Left cardiac atrium (tissue), 1 donor: Measurements from ENCODE around the gene ADGRE2.

DNA sequence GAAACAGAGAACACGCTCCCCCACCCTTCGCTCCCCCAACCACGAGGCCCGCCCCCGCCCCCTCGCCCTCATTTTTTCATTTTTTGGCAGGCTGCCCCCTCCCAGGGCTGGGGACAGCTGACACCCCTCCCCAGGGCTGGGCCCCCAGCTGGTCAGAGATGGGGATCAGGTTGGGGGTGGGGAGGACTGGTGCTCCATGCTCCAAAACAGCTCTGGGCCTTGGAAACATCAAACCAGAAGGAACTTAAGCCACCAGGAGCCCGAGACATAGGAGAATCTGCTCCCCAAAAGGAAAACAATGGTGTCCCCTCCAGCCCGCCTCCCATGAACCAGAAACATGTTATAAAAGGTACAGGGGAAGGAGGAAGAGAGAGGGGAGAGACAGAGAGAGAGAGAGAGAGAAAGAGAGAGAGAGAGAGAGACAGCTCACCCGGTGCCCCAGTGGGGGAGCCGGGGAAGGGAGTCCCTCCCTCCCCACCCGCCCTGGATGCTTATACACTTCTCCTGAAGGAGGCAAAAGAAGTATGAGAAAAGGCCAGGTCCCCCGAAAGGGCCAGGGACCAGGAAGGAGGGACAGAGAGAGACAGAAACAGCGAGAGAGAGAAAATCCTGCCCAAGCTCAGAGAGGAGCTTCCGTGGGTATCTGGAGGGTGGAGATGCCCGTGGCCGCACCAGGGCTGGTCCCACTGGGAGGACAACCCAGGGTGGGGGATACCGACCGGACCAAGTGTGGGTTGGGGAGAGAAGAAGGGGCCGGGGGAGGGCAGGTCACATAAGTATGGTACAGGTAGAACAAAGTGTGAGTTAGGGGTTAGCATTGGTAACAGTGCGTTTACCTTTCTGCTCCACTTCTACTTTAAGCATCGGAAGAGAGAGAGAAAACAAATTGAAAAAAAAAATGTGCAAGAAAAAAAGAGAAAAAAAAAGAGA lies 30.1 kb upstream of the ASF1B start:
- PRO-cap, result no peak

DNA sequence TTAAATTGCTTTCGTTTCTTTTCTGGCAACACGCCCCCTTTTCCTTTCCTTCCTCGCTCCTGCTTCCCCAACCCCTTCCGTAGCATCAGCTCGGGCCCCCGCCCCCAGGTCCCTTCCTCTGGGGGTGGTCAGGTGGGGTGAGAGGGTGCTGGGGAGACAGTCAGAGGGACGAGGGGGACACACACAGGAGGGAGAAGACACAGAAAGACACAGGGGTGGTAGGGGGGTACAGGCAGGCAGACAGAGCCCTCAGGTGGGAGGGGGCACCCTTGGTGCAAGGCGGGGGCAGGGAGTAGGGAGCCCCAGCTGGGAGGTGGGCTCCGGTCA lies 30.7 kb upstream of the ASF1B start:
- PRO-cap, result no peak

DNA sequence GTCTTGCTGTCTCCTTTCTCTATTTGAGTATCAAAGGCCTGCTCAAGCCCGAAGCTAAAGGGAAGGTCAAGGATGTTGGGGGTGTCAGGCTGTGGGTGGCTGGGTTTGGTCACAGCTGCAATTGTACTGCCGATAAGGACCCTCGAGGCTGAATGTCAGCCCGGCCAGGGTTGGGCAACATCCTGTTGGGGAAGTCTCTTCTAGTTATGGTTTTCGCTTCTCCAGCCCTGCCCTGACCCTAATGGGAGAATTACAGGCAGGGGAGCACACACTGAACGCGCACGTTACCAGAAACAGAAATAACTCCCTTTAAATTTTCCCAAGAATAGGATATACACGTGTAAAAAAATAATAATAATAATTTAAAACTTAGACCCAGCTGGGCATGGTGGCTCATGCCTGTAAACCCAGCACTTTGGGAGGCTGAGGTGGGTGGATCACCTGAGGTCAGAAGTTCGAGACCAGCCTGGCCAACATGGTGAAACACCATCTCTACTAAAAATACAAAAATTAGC lies 24.9 kb upstream of the ADGRE5 start:
- PRO-cap, result no peak

GRCh38 chr19:14377783-14378314 lies 3.4 kb upstream of the ADGRE5 start:
- PRO-cap, result no peak

DNA sequence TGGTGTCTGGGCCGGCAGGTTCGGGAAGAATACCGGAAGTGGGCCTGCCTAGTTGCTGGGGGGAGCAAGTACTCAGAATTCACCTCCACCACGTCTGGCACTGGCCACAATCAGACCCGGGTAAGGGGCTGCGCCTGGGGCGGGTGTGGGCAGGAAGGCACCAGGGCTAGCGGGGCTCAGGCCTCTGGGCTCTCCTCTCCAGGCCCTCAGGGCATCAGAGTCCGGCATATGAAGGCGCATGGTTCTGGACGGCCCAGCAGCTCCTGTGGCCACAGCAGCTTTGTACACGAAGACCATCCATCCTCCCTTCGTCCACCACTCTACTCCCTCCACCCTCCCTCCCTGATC lies 11.3 kb downstream of the DDX39A start:
- PRO-cap, result no peak

DNA sequence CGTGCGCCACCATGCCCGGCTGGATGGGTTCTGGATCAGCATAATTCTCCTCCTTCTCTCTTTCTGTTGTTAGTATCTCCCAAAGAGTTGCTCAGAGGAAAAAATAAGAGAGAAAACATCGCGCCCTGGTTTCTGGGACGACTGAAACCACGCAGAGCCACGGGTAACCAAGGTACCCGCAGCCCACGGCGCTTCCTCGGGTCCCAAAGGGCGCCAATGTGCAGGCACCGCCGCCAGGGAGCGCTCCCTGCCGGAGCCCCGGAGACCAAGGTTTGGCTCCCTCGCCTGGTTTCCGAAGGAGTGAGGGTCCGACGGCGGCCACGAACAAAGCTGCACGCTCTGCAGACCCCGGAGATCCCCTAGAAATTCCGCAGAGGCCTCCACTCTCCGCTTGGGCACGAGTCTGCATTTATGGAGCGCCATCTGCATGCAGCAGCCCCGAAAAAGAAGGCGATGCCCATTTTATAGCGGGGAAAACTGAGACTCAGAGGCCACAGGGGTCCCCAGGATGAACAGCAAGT lies 1.2 kb upstream of the PKN1 start:
- PRO-cap, result no peak

DNA sequence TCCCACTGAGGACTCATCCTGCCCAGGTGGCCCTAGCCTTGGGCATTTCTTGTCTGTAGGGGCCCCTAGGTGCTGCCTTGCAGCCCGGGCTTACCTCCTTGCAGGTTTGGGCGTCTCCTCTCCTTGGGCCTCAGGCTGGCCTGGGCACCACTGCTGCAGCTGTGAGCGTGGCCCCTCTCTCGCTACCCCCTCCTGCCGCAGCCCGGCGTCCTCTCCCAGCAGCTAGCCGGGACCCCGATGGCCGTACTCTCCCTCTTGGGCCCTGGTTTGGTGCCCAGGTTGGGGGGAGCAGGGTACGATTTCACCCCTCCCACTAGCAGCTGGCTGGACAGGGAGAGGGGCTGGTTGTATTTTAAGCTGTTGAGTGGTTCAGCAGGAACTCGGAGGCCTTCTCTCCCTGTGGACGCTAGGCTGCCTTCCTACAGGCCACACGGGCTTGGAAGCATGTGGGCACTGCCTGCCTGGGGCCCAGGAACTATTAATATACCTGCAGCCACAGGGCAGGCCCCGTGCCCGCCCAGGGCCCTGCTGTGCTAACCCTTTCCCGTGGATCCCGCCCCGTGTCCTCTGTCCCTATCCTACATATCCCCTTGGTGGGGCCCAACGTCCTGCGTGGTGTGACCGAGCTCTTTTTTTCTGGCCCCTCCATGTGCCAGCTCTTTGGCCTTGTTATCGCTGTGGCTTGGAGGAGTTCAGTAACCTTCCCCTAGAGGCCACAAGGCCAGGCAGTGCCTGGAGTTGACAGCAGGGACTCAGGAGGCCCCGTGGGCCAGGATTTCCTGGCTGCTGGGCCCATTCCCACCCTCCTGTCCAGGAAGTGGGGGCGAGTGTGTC lies 11.7 kb downstream of the NDUFB7 start:
- PRO-cap, result no peak

- PRO-cap, result no peak
Observed at GRCh38 chr19:14577129-14577699, 5.3 kb upstream of the NDUFB7 start.

DNA sequence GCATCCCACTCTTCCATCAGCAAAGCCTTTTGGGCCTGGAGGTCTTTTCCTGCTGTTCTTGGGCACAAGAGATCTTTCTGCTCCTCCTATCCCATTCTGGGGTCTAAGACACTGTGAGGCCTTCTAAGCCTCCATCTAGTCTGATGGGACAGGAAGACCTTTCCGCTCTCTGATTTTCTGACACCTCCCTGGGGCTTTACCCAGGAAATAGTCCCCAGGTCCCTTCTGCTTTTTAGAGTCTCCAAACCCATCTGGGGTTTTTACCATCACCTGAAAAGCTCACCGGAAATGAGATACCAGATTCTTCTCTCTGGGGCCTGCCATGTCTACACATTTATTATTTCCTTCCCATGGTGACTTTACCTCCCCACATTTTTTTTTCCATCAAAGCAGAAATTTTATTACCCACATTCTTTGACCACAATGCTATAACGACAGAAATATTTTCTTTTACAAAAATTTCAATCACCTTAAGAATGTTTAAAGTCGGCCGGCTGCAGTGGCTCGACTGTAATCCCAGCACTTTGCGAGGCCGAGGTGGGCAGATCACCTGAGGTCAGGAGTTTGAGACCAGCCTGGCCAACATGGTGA lies 21.2 kb downstream of the CLEC17A start:
- PRO-cap, result no peak

- PRO-cap, result no peak
Observed at GRCh38 chr19:14743148-14743985, 35.0 kb downstream of the ADGRE2 start.

DNA sequence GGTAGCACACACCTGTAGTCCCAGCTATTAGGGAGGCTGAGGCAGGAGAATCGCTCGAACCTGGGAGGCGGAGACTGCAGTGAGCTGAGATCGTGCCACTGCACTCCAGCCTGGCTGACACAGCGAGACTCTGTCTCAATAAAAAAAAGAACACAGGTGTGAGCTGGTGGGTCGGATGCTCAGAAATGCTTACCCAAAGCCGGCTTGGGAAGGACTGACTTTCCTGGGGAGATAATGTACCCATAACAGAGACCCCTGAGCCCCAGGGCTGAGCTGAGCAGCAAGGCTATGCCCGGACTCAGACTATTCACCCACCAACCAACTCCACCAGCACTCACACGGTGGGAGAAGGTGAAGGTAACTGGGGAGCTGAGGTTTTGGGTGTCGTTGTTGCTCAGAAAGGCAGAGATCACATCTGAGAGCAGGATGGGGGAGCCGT lies 23.0 kb downstream of the ADGRE2 start:
- PRO-cap, result no peak

DNA sequence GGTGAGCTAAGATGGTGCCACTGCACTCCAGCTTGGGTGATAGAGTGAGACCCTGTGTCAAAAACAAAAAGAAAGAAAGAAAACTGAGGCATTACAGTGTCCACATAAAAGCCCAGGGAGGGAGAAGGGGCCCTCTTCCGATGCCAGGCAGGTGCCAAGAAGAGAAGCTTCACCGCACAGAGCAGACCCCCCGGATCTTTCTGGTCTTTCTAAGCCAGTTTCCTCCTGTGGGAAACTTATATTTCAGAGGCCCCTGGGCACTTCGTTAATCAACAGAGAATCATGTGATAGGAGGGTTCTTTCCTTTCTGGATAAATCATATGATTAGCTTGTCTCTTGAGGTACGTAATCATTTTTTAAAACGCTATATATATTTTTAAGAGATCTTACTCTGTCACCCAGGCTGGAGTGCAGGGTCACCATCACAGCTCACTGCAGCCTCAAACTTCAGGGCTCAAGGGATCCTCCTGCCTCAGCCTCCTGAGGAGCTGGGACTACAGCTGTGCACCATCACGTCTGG lies at the start of gene ADGRE2:
Gene ADGRE2 (minus strand): TSS at position 211 of the 520 bp plus-strand sequence.
- PRO-cap, result no peak

DNA sequence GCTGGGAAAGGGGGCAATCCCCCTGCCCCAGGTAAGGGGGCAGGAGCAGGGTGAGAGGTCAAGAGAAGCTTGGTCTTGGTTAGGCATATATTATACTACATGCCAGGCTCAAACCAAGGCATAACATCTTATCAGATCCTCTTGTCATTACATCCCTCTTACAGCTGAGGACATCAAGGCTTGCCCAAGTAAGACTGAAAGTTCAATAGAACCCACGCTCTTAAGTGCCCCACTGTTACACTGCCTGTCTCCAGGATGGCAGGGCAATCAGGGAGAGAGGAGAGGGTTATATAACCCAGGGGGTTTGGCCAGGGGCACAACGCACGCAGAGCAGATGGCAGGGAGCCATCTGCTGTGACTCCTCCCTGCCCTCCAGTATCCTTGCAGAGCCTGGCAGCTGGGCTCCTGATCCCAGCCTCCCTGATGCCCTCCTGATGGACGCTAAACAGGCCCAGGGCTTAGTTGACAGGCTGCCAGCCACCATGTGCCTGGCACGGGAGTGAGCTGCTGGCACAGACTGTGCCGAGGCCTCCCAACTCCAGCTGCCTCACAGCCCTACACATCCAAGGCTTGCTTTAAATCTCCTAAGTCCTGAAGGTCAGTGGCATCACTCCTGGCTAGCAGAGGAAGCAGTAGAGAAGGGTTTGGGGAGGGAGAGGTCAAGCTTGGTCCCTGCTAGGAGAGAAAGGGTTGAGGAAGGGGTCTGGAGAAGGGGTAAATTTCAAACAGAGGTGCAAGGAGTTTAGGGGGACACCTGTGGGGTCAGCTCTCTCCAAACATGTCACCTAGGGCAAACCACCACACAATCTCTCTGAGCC lies 1.7 kb downstream of the ILVBL start:
- PRO-cap, result unidirectional peak, plus-strand start at position 578 of the sequence

DNA sequence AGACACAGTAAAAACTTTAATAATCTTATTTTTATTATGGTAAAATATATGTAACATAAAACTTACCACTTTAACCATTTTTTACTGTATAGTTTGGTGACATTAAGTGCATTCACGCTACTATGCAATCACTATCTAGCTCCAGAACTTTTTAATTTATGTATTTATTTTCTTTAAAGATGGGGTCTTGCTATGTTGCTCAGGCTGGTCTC lies 45.2 kb downstream of the BRD4 start:
- PRO-cap, result no peak

- PRO-cap, result no peak
Observed at GRCh38 chr19:15295162-15295683, 37.1 kb downstream of the BRD4 start.

DNA sequence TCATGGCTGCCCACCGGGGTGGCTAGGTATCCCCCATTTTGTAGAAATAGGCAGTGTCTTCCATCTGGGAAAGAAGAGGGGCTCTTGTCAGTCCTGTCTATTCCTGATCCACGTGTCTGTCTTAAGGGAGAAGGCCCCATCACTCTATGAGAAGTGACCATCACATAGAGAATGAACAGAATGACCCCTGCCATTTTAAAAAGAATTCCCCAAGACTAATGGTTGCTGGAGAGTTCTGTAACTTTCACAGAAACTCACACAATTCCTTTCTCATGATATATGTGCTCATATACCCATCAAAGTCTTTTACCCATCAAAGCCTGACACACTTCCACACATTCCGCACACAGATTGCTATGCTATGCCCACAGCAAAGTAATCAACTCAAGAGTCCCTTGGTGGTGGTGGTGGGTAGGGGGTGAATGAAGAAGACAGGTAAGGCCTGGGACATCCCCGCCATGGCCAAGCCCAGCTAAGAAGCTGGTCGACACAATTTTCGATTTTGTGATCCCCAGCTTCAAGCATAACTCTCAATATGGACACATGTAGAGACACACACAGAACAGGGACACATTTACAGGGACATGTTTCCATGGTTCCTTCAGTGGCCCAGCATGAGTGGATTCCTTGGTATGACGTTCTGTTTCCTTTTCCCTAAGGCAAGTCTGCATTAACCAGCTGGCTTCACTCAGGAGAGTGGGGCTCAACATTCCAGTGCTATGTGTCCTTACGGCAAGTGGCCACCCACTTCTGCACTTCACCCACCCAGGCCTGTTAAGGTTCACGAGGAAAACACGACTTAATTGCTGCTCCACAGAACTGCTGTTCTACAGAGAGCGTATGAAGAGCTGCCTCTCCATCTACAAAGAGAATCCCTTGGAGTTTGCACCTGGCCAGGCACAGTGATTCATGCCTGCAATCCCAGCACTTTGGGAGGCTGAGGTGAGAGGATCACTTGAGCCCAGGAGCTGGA lies 33.0 kb downstream of the BRD4 start:
- PRO-cap, result no peak

GRCh38 chr19:15321797-15322230 lies 10.5 kb downstream of the BRD4 start:
- PRO-cap, result no peak

DNA sequence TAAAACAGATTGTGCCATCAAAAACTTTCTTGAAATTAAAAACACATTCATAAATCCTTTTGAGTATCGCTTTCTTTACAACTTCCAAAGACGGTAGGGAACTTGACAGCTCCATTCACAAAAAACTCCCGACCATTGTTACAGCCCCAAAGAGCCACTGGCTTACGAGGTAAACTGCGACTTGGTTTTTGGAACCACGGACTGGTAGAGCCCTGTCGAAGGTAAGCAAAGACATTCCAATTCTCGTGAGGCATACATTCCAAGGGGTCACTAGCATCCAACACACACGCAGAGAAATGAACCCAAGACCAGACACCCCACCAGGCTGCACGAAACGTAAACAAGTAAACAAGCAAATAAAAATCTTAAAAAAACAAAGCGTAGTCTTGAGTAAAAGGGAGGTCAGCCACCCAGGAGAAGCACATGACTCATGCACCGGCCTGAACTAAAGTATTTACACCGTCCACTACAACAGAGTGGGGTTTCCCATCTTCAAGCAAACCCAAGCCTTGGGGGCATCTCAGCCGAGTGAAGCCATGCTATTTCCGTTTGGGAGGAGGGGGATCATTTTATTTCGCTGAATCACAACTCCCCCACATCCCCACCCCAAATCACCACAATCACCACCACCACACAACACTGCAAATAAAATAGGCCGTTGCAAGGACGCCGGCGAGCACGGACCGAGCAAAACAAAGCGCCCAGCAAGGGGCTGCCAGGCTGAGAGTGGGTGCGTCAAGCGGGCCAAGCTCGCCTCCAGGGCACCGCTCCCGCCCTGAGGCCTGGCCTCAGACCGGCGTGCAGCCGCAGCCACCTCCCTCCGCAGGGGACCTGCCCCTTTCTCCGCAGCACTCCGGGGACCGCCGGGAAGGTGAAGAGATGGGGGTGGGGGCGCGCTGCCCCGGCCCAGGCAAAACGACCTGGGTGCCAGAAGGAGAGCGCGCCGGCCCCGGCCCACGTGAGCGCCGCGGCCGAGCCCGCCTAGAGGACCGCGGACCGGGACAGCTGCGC lies 1.2 kb downstream of the BRD4 start:
- PRO-cap, result no peak

DNA sequence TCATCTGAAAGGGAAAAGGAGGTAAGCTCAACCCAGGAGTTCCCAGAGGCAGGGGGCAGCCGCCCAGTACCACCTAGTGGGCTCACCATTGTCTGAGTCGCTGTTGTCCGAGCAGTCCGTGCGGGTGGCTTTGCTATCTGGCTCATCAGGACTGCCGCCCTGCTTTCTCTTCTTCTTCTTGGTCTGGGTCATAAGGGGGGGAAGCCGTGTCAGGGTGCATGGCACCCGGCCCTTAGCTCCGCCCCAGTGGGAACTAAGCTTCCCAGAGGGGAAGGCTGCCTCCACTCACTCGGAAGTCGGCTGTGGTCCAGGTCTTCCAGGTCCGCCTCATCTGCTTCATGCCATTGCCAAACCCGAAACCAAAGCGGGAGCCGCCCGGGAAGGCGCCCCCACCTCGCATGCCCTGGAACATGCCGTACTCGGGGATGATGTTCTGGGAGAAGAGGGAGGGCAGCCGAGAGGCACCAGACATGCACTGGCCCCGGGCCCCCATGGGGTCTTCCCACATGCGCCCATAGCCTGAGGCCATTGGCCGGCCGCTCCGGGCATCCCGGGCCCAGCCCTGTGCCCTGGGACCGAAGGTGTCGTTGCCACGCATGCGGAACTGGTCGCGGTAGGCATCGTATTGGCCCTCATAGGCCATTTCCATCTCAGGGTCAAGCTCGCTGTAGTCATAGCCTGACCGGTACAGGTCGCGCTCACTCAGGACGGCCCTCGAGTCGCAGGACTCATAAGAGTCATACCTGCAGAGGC lies 17.8 kb downstream of the AKAP8L start:
- PRO-cap, result no peak

DNA sequence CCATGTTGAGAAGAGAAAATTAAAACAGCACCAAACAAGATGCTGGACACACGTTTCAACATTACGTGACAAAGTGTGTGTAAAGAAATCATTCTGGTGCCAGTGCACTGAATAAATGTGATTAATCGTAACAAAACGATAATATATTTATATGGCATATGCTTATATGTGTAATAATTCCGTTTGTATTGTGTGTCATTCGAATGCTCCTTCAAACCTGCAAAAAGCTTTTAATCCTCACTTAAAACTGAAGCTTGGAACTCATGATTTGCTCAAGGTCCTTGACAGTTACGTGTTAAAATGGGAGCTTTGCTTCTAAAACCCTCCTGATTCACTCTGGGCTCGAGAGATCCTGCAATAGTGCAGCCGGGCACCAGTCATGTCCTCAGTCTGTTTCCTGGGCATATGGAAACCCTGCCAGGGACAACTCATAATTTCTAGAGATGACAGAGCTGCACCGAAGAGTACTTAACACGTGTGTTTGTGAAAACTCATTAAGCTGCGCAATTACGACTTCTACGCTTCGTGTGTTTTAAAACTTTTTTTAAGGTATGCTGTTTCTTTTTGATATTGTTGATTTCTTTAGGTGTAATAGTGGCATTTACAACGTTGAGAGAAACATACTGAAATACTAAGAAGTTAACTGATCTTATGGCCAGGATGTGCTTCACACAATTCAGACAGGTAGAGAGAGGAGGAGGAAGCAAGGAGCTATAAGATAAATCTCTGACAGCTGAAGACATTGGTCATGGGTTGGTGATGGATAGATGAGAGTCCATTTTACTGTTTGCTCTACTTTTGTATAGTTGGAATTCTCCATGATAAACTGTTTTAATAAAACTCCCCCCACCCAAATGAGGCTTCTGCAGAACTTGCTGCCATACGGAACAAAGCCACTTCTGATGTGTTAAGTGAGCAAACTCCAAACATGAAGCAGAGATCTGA lies 936 bp upstream of the AKAP8L start:
- PRO-cap, result no peak